Measurements from ENCODE around the genes TSPAN32 and TSSC4.

DNA sequence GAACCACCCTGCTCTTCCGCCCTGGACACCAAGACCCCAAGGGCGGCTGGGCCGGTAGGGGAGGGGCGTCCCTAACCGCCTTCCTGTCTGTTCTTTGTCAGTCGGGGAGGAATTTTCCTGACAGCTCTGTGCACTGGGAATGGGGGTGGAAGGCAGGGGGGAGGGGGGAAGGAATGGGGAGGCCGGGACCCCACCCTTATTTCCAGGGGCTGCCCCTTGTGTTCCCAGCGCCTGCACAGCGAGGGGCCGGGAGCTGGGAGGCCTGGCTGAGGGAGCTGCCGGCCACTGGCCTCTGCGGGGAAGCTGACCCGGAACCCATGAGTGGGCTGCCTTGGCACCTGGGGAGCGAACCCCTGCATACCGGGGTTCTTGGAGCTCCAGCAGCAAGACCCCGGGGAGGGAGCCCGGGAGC is 46.9 kb downstream of the MRPL23 start:
- PRO-cap, result no peak

- PRO-cap, result no peak
Observed at GRCh38 chr11:2129494-2130360, 9.5 kb downstream of the IGF2 start.

GRCh38 chr11:2131516-2132433 is 7.4 kb downstream of the IGF2 start:
- PRO-cap, result no peak

DNA sequence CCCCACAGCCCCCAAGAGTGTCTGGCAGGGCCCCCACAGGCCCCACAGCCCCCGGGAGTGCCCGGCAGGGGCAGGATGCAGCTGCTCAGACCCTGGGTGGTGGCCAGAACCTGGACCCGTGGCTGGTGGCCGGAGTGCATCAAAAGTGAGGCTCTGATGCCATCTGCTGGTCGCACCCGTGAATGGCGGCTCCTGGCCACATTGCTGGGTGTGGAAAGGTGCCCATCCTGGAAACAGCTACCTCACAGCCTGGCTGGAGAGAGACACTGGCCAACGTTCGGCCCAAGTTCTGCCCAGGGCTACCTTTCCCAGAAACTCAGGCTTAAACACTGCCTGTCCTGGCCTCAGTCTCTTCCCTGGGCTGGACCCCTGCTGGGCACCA is 4.5 kb downstream of the INS start:
- PRO-cap, result no peak

- PRO-cap, result no peak
Observed at GRCh38 chr11:2273707-2274183, 3.4 kb upstream of the ASCL2 start.

DNA sequence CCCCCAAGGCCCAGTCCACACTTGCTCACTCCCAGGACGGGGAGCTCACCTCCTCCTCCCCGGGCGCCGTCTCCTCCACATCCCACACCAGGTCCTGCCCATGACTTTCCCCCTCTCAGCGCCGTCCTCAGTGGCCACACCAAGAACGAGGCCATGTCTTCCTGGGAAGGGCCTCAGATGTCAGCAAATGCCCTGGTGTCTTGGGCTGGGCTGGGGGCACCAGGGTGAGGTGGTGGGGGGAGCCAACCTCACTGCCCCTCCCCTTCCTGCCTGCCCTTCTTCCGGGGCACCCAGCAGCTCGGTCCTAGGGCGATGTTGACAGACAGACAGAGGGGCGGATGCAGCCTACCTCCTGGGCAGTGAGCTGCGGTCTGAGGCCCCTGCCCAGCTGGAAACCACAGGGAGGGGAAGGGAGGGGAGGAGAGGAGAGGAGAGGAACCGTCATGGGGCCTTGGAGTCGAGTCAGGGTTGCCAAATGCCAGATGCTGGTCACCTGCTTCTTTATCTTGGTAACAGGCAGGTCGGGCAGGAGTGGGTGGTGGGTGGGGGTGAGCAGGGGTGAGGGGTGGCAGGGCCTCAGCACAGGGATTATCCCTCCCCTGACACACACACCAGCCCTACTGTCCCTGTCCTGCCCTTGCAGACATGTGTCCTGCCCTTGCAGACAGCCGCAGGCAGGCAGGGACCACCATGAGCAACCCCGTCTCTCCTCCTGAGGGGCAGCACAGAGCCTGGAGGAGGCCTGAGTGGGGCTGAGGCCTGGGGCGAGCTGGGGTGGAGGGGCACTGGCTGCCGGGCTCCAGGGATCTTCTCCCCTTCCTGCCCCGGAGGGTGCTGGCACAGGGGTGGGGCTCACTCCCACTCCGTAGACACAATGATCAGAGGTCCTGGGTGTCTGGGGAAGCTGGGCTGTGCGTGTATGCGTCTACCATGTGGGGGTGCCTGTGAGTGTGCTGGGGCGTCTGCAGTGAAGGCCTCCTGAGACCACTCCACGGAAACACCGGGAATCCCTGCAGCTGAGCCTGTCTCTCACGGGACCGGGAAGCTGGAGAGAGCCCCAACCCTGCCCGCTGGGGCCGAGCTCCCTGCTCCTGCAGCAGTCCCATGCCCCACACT is at the start of gene TSPAN32:
TSS of gene TSPAN32 (plus strand) at position 307 of the 1,116 bp plus-strand sequence.
- PRO-cap, result no peak

- PRO-cap, result unidirectional peak, plus-strand start at chr11:2306358
Observed at GRCh38 chr11:2305949-2307029, 4.5 kb downstream of the TSPAN32 start.

DNA sequence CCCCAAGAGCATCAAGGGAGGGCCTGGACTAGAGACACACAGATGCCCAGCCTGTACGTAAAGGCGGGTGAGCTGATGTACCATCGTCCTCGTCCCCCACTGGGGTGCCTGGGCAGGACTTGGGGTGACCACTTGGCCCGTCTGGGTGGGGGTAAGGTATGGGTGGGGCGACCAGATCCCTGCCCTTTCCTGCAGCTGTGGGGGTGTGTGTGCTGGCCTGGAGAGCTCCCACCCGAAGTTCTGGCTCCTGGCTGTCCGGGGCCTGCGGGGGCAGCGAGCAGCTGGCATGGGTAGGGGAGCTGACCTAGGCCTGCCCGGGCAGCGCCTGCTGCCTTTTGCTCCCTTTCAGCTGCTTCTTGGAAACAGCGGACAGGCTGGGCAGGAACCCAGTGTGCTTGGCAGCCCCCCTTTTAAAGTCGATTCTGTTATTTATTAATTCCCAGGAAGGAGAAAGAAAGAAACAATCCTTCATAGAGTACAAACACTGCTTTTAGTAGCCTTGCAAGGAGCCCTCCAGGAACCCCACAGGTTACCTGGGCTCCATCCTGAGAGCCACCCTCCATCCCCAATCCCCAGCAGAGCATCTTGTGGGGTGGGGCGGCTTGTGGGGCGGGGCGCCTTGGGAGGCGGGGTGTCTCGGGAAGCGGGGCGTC is 6.7 kb downstream of the CD81 start:
- PRO-cap, result no peak

- PRO-cap, result no peak
Observed at GRCh38 chr11:2389101-2389592, 11.4 kb upstream of the TSSC4 start.

GRCh38 chr11:2390052-2390538 is 10.5 kb upstream of the TSSC4 start:
- PRO-cap, result no peak

GRCh38 chr11:2399996-2400883 is at the start of gene TSSC4:
TSS of gene TSSC4 (plus strand) at chr11:2400750.
- PRO-cap, result bidirectional peak, plus-strand start at chr11:2400773, minus-strand start at chr11:2400259

GRCh38 chr11:2461188-2461704 is 16.4 kb downstream of the KCNQ1 start:
- PRO-cap, result no peak

DNA sequence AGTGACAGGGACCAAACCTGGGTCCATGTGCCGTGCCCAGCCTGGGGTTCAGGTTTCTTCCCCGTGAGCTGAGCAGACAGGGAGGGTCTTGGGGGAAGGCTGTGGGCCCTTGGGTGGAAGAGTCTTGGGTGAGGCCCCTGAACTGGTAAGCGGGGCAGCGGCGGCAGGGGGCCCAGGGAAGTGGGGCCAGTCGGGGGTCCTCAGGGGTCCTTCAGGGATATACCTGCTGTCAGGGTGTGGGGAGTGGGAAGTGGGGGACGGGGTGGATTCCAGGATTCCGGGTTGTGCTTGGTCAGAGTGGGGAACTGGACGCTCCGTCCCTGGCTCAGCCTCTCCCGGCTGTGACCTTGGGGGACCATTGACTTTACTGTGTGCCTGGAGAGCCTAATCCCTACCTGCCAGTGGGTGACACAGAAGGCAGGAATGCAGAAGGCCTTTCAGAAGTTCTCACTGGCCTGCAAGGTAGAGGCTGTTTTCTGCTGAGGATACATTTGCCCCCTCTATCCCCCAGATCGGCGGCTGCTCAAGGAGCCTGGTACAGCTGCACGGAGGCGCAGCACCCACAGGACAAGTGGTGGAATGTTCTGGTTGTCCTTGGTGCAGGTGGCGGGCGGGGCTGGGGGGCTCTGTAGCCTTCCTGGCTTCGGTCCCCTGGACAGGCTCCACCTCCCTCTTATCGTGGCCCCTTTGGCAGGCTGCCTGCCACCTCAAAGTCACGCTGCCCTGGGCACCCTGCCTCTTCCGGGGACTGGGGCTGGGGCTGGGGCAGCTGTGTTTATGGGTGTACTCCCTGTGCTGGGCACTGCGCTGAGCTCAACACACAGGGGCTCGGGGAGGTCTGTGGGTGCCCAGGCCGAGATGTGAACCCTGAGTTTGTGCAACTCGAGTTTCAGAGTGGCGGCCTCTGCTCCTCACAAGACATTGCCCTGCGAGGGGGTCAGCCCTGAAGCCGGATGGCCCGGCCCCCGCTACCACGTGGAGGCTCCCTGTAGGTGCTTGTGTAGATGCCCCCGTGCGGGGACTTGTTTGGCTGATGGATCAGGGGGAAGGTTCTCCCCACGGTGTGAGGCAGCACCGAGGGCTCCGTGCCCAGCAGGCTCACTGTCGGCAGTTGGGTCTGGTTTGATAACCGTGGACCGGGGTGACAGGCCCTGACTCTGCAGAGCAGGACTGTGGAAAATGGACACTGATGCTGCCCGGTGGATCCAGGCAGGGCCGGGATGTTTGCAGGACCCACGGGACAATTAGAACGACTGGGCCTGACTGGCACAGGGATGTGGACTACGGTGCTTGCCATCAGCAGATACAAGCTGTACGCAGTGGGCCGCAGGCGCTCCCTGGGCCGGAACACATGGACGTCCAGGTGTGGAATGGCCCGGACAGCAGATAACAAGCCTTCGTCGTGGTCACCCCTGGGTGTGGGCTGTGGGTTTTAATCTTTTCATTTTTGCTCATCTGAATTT is 18.6 kb downstream of the KCNQ1 start:
- PRO-cap, result no peak

- PRO-cap, result no peak
Observed at GRCh38 chr11:2566292-2566812, 121.5 kb downstream of the KCNQ1 start.

- PRO-cap, result no peak
Observed at GRCh38 chr11:2644735-2645296, 200.0 kb downstream of the KCNQ1 start.

DNA sequence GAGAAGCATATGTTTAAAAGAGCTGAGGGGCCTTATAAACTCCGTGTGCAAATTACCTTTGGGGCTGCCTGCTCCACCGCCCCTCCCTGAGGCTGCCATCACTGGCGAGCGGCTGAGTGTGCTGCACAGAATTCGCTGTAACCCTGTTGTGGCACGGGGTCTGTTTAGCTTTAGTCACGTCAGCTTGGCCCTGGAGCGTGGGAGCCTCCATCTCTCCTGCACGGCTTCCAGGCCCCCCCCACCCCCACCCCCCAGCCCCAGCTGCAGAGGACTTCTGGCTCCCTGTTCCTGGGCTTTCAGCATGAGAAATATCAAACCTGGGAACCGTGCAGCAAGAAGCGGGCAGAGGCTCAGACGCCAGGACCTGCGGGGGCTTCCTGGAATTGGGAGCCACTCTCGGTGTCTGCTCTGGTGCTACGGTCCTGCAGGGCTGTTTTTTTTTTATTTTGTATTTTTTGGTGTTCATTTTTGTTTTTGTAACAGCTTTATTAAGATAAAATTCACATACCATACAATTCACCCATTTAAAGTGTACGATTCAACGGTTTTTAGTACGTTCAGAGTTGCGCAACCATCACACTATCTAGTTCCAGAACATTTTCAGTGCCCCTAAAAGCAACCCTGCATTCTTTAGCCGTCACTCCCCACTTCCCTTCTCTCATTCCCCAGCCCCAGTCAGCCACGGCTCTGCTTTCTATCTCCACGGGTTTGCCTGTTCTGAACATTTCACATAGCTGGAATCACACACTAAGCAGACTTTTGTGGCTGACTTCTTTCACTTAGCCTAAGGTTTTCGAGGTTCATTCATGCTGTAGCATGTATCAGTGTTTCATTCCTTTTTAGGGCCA is 176.4 kb downstream of the CDKN1C start:
- PRO-cap, result no peak

- PRO-cap, result no peak
Observed at GRCh38 chr11:2728713-2729288, 156.8 kb downstream of the CDKN1C start.

GRCh38 chr11:2729937-2730354 is 155.6 kb downstream of the CDKN1C start:
- PRO-cap, result no peak

- PRO-cap, result no peak
Observed at GRCh38 chr11:2737704-2738364, 147.7 kb downstream of the CDKN1C start.

DNA sequence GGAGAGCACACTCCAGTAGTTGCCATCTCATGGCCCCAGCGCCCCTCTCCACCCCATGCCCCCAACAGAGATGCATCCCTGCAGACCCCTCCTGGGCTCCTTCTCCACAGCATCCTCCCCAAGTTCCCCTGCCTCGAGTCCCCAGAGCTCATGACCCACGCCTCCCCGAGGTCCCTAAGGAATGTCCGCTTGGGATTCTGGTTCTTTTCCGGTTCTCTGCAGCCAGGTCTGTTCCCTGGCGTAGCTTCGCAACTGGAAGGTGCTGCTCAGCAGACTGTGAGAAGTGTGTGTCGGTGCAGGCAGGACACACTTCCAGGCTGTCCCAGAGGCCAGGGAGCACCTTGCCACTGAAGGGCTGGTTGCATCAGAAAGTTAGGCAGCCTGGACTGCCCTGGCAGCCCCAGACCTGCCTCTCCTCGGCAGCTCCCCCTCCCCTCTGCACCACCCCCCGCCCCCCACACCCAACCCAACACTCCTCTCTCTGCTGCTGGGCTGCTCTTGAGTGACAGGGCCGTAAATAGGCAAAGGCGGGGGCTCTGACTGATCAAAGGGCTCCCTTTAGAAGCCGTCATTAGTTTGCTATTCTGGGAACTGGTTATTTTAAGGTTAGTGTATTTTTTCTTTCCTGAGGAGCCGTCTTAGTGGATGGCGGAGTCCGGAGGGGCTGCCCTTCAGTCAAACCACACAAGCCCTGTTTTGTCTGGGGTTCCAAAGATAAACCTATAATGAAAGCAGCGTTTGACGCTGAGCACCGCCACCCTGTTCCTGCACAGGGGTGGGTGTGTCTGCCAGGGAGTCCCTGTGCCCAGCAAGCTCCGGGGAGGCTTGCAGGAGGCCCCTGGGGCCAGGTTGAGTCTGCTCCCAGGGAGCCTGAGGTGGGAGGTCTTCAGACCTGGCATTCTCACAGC is 97.2 kb downstream of the CDKN1C start:
- PRO-cap, result no peak

Data from endothelial cell (in vitro differentiated cells).